OCI-LY7 (cell line): Measurements from ENCODE around the gene DIPK2A.

DNA sequence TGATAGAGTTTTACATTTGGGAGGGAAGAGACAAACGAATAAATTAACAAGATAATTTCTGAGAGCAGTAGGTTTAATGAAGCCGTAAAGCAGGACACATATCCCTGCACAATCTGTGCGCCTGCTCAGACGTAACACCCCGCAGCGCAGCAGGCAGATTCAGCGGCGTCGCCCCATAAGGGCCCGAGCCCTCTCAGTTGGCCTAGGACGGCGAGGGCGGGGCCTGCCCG is 261 bp upstream of the RNF7 start:
- PRO-cap, result bidirectional peak, plus-strand start outside the sequence, minus-strand start at position 177 of the sequence
- RAMPAGE, long total RNA, result no peak

DNA sequence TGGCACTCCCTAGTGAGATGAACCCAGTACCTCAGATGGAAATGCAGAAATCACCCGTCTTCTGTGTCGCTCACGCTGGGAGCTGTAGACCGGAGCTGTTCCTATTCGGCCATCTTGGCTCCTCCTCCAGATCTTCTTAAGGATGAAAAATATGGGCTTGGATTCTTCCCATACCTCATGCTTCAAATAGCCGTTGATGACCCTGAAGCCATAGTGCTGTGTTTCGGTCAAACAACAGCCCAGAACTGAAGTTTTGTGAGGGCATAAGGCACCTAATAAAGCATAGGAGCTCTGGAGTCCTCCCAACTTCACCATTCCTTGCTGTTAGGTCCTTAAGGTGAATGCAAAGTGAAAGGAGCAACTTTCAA is 198 bp upstream of the GRK7 start:
- PRO-cap, result no peak
- RAMPAGE, long total RNA, result no peak

DNA sequence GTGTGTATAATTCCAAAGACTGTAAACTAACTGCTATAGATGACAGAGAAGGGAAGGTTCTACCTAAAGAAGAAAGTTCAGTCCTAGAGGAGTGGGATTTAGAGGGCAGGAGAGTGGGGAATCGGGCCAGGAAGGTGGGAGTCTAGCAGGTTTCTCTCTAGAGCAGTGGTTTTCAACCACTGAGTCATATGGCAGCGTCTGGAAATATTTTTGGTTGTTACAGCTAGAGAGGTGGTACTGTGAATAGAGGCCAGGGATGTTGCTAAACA is 28.6 kb downstream of the ATP1B3 start:
- PRO-cap, result no peak
- RAMPAGE, long total RNA, result no peak

DNA sequence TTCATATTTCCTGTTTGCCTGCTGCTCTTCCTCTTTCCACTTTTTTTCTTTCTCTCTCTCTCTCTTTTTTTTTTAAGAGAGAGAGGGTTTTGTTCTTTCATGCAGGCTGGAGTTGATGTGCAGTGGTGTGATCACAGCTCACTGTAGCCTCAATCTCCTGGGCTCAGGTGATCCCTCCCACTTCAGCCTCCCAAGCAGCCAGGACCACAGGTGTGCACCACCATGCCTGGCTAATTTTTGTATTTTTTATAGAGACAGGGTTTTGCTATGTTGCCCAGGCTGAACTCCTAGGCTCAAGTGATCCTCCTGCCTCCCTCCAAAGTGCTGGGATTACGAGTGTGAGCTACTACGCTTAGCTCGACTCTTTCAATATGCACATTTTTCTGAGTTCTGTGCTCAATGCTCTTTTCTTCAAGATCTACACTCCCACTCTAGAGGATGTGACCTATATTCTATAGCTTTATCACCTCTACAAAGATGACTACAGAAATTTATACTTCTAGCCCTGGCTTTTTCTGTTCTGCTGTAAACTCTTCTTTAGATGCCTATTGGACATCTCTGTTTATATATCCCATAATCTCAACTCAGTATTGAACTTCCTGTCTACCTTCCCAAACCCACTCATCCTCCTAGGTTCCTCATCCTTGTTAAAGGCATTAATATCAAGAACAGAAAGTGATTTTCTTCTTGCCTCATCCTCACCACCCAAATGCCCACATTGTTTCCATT is 117.1 kb downstream of the TFDP2 start:
- PRO-cap, result no peak
- RAMPAGE, long total RNA, result no peak

DNA sequence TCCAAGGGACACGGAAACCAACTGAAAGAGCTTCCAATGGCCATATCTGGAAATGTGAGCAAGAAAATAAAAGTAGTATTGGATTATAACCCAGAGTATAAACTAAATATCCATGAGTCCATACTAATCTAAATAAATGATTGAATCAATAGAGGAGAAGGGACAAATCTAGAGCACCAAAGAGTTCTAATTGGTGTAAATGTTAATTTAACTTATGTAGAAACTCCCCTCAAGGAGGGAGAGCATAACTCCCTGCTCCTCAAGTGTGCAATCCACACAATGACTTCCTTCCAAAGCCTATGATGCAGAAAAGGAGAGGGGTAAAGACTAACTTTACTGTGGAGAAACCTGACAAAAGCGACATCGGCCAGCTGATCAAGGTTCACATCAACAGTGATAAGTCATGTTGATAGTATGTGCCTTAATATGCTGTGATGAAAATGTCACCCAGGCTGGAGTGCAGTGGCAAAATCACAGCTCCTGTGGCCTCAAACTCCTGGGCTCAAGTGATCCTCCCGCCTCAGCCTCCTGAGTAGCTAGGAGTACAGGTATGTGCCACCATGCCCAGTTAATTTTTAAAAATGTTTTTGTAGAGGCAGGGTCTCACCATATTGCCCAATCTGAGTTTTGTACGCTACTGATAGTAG is 76.6 kb downstream of the TFDP2 start:
- PRO-cap, result no peak
- RAMPAGE, long total RNA, result no peak

DNA sequence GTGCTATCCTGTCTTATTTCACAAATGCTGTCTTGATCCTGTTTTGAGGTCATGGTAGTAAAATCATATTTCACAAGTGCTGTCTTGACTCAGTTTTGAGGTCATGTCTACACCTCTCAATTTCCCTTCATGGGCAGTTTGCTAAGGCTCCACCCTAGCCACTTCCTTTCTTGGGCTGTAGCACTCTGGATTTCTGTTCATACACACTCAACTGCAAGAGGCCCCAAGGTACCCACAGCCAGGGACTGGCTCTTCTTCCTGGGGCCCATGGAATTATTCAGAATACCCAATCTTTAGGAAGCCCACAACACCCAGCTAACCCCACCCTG is 45.1 kb upstream of the GK5 start:
- PRO-cap, result no peak
- RAMPAGE, long total RNA, result no peak

GRCh38 chr3:142391970-142392502 is 55.8 kb downstream of the XRN1 start:
- PRO-cap, result no peak
- RAMPAGE, long total RNA, result no peak

DNA sequence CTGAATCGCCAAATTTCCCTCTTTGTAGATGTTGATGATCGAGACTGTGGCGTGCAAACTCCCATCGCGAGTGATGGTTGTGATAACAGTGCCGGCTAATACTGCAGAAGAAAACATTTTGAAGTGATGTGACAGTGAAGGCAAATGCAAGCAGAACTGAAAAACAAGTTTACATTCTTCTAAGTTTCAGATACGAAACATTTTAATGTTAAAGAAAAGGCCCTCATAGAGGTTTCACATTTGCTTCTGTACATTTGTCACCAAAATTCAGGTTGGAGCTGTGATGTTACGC is 68.0 kb downstream of the PCOLCE2 start:
- PRO-cap, result no peak
- RAMPAGE, long total RNA, result no peak

DNA sequence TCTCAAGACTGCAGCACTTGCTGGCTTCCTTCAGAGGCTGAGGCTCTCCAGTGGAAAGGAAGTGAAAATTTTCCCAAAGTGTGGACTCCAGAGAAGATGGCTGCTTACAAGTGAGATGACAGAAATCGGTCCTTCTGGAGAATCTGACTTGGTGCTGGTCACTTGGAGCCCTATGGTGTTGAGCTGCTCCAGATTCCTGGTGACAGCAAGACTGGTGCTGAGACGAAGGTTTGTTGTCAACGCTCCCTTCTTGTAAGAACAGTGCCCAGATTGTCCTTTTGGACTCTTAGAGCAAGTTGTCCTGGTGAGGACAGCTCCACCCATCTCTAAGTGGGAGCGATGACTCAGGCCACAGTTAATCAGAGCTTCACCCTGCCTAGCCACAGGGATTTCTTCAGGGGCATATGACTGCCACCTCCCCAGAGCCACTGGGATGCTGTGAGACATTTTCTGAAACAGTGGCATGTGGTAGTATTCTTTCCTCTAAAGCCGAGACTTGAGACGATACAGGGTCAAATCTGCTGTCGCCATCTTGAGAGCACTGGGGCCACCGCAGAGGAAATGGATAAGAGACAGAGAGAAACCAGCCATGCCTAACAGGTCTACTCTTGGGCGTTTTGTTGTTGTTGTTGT is 15.7 kb upstream of the PCOLCE2 start:
- PRO-cap, result no peak
- RAMPAGE, long total RNA, result no peak

DNA sequence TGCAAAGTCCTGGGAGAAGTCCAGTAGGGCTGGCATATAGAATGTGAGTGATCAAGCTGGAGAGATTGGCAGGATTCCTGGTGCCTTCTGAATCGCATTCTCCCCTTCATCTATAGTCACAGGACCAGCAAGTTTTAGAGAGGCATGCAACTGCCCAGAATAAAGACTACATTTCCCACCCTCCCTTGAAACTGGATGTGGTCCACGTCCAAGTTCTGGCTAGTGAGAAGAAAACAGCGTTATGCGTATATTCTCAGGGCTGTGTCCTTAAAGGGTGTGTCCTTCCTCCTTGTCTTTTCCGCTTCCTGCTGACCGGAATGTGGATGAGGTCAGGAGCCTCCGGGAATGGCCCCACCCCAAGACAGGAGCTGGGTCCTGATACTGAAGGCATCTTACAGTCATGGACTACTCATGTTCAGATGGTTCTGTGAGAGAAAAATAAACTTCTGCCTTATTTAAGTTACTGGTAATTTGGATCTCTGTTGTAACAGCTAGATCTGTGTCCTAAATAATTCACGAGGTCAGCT is 20.2 kb downstream of the CHST2 start:
- PRO-cap, result no peak
- RAMPAGE, long total RNA, result no peak

DNA sequence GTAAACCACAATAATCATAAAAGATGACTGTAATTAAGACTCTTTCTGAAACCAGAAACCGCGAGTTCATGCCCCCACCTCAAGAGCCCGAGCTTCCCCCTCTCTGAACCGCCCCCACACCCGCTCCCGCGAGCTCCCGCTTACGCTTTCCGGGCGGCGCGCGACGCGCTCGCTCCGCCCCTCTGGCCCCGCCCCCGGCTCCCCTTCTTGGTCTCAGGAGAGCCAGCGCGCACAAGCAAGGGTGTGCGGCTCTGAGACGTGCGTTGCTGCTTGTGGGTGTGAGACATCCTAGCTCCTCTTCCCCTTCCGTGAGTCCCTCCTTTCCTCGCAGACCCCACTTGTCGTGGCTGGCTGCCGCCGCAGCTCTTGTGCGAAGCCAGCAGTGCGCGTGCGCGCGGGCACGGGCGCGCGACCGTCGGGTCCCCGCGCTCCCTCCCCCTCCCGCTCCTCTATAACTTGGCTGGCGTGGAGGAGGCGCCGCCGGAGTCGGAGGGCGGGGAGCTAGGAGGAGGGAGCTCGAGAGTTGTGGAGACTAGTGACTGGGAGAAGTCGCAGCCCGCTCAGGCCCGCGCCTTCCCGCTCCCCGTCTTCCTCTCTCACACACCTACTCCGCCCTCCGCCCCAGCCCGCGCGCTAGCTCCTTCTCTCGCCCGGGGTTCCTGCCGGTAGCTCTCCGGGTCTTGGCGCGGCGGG is at the start of gene DIPK2A:
TSS of gene DIPK2A (plus strand) at position 232 of the 693 bp plus-strand sequence.
- PRO-cap, result bidirectional peak, plus-strand start at position 480 of the sequence, minus-strand start at position 105 of the sequence
- RAMPAGE, long total RNA, result no peak

- PRO-cap, result no peak
- RAMPAGE, long total RNA, result no peak
Observed at GRCh38 chr3:144105480-144105920, 133.9 kb downstream of the DIPK2A start.

DNA sequence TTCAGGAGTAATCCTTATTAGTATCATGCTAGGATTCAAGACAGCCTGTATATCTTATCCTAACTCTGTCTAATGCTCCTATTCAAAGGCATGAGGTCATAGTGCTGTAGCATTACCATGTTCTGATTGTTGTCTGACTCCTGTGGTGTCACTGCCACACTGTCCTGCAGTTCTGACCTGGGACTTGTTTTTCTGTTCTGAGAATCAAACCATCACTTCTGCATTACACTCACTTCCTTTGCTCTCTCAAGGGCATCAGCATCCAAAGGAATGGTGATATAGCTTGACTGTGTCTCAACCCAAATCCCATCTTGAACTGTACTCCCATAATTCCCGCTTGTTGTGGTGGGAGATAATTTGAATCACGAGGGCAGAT is 146.6 kb downstream of the DIPK2A start:
- PRO-cap, result no peak
- RAMPAGE, long total RNA, result no peak

GRCh38 chr3:145698149-145698692 is 462.8 kb downstream of the PLOD2 start:
- PRO-cap, result no peak
- RAMPAGE, long total RNA, result no peak

DNA sequence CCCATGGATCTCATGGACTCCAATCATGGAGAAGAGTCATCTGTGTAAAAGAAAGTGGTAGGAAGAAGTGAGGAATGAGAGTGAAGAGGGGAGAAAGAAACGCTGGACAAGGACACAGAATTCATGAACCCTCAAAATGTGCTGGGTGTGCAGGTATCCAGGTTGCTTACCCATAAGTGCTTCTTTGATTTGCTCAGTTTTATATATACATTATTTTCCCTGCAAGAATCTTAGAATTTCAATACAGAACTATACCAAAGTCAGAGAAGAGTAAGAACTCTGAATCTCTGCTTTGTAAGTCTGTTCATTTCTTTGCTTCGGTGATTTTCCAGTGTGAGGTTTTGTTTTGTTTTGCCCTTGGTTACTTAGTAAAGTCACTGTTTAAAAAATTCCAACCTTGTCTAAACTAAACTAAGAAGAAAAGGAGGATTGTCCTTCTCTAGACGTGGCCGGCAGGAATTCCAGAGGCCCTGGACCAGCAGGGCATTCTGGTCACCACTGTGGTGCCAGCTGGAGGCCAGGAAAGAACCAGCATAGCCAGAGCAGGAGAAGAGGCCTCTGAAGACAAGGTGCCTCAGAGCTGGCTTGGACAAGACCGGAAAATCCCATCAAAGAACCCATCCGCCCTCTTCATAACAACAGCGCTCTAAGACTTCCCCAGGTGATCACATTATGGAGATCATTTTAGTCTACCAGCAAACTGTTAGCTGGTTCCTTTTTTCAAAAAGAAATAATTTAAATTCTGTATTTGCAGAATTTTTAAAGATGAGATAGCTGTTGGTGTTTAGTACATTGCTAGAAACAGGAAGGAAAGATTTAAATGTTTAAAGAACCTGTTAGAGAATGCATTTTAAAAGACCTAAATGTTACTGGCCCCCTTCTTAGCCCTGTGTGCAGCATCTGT is 8.2 kb downstream of the PLOD2 start:
- PRO-cap, result no peak
- RAMPAGE, long total RNA, result no peak

DNA sequence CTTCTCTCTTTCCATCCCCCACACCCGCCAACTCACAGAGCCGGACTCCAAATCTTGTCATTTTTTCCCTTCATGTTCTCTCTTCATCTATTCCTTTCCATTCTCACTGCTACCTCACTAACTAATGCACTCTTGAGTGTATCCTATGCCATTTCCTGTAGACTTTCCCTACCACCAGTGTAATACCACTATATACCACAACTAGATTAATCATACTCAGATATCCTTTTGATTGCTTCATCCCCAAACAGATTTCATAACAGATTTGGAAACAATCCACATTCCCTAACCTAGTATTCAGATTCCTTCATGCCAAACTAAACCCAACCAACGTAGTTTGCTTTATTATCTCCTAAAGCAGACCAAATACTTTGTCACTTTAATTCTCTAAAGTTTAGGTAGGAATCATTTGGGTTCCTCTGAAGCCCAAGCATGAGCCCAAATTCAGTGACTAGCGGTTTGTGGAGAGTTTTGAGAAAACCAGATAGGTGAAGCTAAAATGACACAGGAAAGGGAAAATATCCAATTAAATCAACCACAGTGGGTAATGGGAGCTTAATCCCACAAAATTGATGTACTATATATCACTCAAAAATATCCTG is 2.7 kb upstream of the PLOD2 start:
- PRO-cap, result no peak
- RAMPAGE, long total RNA, result no peak

GRCh38 chr3:147393129-147394179 is 12.9 kb downstream of the ZIC4 start:
- PRO-cap, result no peak
- RAMPAGE, long total RNA, result no peak

GRCh38 chr3:147398206-147398789 is 8.0 kb downstream of the ZIC4 start:
- PRO-cap, result no peak
- RAMPAGE, long total RNA, result no peak

DNA sequence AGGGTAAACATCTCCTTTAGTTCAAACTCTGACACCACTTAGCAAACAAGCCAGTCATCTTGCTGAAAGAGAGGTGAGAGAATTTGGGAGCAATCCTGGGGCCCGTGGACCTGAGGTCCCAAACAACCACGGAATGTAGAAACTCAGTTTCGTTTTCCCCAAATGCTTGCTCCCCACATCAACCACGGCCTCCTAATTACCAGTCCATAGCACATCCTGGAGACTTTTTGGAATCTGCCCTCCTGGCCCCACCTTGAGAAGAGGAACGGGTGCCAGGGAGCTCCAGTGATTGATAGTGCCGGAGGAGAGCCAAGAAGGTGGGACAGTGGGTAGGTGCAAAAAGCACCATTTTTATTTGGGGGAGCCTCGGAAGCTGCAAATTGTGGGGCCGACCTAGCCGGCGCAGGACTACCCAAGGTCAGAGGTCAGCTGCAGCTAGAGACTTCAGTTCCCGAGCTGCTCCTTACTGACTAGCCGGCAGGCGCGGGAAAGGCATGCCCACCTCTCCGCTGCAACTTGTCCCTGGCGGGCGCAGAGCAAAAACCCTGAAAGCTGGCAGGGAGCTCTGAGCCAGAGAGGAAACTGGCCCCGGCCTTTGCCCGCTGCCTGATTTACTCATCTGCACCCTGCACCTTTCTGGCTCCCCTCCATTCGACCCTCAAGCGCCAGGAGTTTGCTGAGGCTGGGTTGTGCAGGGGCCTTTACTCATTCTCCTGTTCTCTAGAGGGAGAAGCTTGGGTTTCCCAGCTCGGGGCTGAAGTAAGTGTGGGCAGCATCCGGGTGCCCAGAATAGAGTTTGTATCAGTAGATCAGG is 1.7 kb downstream of the ZIC4 start:
- PRO-cap, result no peak
- RAMPAGE, long total RNA, result no peak

GRCh38 chr3:147408567-147409068 is 547 bp upstream of the ZIC1 start:
- PRO-cap, result no peak
- RAMPAGE, long total RNA, result no peak